OVCAR3 (cell line): ENCODE results near the genes MMD2 and RBAK.

- RRBS: no CpG with 5 or more reads among the region's 21 CpGs
Observed at GRCh38 chr7:2757517-2758694, 69.9 kb downstream of the AMZ1 start.

DNA sequence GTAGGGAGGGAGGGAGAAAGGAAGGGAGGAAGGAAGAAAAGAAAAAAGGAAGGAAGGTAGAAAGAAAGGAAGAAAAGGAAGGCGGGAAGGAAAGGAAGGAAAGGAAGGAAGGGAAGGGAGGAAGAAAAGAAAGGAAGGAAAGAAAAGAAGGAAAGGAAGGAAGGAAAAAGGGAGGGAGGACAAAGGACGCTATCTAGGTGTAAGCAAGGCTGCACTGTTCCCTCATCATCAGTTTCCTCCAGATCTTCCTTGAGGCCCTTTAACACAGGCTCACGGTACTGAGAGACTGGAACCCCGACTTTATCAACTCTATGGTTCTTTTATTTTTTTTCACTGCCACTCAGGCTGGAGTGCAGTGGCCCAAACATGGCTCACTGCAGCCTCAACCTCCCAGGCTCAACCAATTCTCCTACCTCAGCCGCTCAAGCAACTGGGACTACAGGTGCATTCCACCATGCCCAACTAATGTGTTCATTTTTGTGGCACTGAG is 2.1 kb downstream of the GNA12 start:
- RRBS: no CpG with 5 or more reads among the region's 5 CpGs

- RRBS: no CpG with 5 or more reads among the region's 20 CpGs
Observed at GRCh38 chr7:2843413-2843786, 708 bp downstream of the GNA12 start.

- RRBS: no CpG with 5 or more reads among the region's 12 CpGs
Observed at GRCh38 chr7:2944366-2944653, 99.4 kb downstream of the CARD11 start.

GRCh38 chr7:2980300-2981126 is 63.2 kb downstream of the CARD11 start:
- RRBS: 96% methylated on average over 6 of the region's 29 CpGs

DNA sequence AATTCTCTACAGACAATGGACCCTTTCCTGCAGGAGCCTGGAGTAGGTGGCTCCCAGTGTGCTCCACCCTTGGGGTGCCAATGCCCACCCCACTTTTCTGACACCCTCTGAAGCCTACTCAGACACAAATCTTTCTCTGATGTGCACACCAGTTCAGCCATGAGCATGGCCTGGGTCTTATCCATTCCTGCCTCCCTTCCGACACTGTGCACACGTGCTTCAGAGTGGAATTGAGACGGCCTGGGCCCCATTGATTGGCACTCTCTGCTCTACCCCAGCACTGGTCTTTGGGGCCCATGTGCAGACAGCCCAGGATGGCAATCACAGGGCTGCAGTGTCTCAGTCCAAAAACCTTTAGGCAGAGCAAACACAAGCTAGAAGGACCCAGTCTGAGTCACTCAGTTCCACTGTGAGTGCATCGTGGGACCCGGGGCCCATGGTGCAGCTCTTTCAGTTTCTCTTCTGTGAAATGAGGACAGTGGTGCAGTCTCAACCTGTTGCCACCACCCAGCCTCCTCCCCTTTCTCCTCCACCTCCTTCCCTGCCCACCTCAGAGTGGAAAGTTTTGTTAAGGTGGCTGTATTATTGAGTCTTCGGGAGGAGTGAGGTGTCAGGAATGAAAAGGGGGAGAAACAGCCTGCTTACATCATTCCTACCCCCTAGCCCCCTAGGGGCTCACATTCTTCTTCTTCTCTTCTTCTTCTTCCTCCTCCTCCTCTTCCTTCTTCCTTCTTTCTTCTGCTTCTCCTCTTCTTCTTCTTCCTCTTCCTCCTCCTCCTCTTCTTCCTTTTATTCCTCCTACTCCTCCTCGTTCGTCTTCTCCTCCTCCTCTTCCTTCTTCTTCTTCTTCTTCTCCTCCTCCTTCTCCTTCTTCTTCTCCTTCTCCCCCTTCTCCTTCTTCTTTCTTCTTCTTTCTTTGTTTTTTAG is 19.4 kb upstream of the CARD11 start:
- RRBS: no CpG with 5 or more reads among the region's 8 CpGs

GRCh38 chr7:3159079-3159392 is 115.4 kb upstream of the CARD11 start:
- RRBS: no CpG with 5 or more reads among the region's 3 CpGs

GRCh38 chr7:3243015-3243625 is 57.9 kb upstream of the SDK1 start:
- RRBS: no CpG with 5 or more reads among the region's 7 CpGs

DNA sequence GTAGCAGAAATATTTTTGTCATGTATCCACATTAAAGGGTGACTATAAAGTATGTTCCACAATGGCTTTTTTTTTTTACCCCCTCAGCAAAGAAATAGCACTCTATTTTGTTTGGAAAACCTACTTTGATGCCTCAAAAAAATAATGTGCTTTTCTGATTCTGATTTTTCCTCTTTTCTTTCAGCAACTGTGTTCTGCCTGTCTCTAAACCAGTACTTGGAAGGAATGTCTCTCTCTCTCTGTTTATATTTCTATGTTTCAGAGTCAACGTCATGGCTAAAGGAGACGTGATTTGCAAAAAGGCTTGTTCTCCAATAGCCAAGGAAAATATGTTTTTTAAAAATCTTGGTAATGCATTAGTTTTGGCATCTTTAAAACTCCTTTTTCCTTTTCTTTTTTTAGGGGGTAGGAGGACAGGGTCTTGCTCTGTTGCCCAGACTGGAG is 56.0 kb upstream of the SDK1 start:
- RRBS: no CpG with 5 or more reads among the region's 2 CpGs

GRCh38 chr7:3267666-3268487 is 33.2 kb upstream of the SDK1 start:
- RRBS: no CpG with 5 or more reads among the region's 10 CpGs

GRCh38 chr7:3294785-3295128 is 6.3 kb upstream of the SDK1 start:
- RRBS: no CpG with 5 or more reads among the region's 6 CpGs

- RRBS: no CpG with 5 or more reads among the region's 3 CpGs
Observed at GRCh38 chr7:3725089-3725609, 424.1 kb downstream of the SDK1 start.

DNA sequence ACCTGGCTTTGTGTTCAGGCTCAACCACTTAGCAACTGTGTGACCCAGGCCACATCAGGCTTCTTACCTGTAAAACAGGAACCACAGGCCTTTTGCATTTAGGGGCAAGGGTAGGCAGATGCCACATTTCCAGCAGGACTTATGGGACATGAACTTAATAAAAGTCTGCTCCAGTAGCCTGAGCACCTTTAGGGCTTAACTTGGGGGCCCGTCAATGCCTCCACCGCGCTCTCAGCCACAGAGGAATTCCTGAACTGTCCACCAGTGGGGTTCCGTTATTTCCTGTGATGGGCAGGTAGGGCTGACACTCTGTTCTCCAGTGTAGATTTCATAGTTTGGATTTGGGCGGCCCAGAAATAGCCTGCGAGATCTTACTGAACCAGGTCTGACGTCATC is 625.7 kb downstream of the SDK1 start:
- RRBS: no CpG with 5 or more reads among the region's 7 CpGs

GRCh38 chr7:4267608-4268169 is 414.4 kb upstream of the FOXK1 start:
- RRBS: no CpG with 5 or more reads among the region's 17 CpGs

DNA sequence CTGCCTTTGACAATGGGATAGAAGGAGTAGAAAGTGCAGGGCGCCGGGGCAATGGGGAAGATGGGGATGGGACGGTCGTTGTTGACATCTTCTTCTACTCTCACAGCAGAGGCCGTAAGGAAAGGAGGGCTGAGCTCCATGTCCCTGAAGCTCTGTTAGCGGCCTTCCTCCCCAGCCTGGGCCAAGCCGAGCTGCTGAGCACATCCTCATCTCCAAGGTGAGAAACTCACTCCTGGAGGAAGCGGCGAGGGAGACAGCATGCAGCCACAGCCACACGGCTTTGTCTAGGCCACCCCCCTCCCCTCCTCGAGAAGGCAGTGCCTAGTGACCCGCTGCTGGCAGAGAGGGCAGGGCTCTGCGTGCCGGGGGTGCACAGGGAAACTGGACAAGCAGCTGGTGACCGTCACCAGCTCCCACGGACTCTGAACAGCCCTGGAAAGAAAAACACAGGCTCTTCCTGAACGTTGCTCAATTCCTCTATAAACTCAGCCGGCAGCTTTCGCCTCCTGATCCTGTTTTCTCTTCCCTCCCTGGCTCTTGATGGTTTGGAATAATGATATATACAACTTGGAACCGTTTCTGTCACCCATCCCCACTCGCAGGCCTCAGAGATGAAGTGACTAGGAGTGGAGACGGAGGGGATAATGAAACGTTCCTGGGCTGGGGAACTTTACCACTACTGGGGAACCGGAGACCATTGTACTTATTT is 19.5 kb downstream of the PAPOLB start:
- RRBS: no CpG with 5 or more reads among the region's 24 CpGs

GRCh38 chr7:4958843-4959690 is at the start of gene MMD2:
Gene MMD2 (minus strand): TSS chr7:4959187.
- RRBS: 6% methylated on average over 23 of the region's 85 CpGs

DNA sequence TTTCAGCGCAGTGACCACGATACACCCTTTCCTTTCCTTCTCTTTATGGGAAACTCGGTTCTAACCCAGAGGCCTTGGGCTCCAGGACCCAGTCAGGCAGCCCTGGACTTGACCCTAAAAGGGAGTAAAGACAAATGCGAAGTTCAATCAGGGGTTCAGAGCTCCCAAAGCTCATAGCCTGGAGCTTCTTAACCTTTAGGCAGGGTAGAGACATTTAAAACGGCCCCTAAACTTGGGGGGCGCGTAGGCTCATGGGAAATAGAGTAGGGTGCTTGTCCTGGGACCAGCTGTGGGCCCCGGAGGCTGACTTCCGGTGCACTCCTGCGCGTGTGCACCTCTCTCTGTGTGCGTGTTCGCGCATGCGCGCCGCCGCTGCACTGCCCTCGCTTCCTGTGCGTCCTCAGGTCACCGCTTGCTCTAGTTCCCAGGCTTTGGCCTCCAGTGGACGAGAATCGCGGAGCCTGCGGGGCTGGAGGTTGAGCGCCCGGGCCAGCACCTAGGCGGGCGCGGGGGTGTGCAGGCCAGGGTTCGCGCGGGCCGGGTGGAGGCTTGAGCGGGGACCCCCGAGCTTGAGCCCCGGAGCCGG is at the start of gene RBAK:
TSS of gene RBAK (plus strand) at position 377 of the 586 bp plus-strand sequence.
- RRBS: 5% methylated on average over 4 of the region's 38 CpGs

DNA sequence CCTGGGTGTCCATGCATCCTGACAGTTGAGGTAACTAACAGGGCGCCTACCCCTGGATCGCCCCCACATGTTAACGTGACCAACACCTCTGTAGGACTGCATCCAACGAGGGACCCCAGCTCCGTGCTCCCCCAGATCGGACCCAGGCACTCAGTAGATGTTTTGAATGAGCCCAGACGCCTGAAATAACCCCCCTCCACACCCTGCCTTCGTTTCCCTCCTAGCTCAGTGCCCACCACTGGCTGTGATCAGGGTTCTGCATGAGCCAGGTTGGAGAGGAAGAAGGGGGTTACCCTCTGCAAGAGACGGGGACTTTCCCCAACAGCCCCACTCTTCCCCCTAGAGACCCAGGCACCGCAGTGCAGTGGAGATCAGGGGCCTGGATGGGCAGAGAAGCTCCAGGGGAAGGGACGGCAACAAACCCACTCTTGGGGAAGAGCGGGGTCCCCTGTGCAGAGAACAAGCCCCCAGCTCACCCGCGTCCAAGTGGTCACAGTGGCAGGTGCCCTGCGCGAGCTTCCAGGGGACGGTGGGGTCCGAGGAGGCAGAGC is 46.2 kb upstream of the WIPI2 start:
- RRBS: no CpG with 5 or more reads among the region's 18 CpGs

DNA sequence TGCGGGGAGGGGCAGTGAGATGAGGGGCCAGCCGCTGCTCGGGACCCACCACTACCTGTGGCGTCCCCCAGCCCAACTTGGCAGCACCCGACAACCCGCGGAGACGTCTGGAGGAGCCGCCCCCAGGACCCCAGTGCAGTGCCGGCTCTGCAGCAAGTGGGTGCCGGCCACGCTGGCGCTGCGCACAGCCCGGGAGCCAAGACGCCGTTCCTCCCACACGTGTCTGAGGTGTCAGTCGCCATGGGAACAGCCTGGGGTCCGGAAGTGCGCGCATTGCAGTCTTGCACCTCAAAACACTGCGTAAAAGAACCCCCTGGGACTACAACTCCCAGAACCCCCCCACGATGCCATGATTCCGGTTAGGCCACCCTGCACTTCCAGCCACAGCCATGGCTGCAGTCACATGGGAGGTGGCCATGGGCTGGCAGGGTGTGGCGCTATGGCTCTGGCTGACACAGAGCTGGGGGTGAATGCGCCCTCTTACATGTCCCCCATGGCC is 45.7 kb upstream of the WIPI2 start:
- RRBS: 94% methylated on average over 6 of the region's 27 CpGs

DNA sequence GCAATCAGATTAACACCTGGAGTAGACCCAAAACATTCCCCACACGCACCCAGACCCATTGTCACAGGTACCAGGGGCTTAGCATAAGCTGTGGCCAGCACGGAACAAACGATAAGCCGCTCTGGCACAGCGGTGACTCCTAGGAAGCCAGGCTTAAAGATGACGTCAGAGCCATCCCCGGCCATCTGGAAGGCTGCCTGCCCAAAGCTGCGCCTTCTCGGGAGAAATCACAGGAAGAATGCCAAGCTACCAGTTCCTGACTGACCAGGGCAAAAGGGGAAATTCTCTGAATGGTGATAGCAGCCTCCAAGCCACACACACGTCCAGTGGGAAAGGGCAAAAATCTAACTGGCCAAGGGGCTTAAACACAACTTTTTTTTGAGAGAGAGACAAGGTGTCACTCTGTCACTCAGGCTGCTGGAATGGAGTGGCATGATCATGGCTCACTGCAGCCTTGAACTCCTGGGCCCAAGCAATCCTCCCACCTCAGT is 12.9 kb upstream of the WIPI2 start:
- RRBS: no CpG with 5 or more reads among the region's 10 CpGs